ENCODE results near the gene DLG5.

- PRO-cap, 4 experiments, result peak in 2 of 4 experiments; most common minus-strand start chr10:77531772 (in 2)
- RAMPAGE, long total RNA, 4 experiments, result no peak in any of the 4 experiments
These were observed 106.0 kb downstream of the KCNMA1 start for GRCh38 chr10:77531352-77532260.

- PRO-cap, 4 experiments, result no peak in any of the 4 experiments
- RAMPAGE, long total RNA, 4 experiments, result no peak in any of the 4 experiments
These were observed 30.9 kb downstream of the KCNMA1 start for GRCh38 chr10:77606507-77607344.

- PRO-cap, 4 experiments, result no peak in any of the 4 experiments
- RAMPAGE, long total RNA, 4 experiments, result no peak in any of the 4 experiments
These were observed 72.5 kb upstream of the KCNMA1 start for GRCh38 chr10:77709935-77710678.

DNA sequence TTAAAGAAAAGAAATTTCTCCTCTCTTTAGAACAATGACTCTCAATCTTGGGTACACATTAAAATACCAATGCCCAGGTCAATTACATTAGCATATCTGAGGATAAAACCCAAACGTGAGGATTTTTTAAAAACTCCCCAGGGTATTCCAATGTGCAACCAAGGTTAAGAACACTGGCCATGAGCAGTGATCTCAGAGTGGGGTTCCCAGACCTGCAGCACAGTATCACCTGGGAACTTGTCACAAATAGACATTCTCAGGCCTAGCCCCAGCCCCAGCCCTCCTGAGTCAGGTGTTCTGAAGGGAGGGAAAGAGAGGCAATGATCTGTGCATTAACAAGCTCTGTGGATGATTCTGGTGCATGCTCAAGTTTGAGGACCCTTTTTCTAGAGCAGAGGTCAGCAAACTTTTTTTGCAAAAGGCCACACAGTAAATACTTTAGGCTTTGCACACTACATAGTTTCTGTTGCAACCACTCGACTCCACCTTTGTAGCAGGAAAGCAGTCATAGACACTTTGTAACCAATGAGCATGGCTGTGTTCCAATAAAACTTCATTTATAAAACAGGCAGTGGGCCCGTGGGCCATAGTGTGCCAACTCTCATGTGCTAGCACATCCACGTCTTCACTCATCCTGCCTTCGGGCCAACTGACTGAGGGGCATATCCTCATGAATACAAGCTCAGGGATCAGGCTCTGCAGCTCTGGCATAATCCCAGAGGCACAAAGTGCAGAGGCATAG is 71.4 kb downstream of the DLG5 start:
- PRO-cap, 4 experiments, result no peak in any of the 4 experiments
- RAMPAGE, long total RNA, 4 experiments, result no peak in any of the 4 experiments

GRCh38 chr10:77926686-77927409 is at the start of gene DLG5:
Gene DLG5, minus strand, starts transcription at chr10:77926755.
- PRO-cap, 4 experiments, result peak in 4 of 4 experiments; most common plus-strand start chr10:77926789 (in 2); most common minus-strand start chr10:77926754 (in 4)
- RAMPAGE, long total RNA, 4 experiments, result no peak in any of the 4 experiments

DNA sequence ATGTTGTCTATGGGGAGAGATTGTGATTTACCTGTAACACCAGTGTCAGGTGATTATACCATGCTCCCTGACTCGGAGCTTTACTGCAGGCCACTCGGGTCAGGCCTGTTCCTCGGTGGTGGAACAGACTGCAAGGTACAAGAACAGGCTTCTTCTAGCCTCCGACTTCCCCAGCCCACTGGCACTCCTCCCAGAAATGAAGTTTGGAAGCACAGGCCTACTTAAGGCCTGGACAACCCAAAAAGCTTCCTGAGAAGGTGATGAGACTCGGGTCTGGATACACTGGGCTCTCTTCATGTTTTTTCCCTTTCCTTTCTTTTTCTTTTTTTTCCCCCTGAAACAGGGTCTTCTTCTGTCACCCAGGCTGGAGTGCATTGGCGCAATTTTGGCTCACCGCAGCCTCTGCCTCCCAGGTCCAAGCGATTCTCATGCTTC is 42.7 kb upstream of the DLG5 start:
- PRO-cap, 4 experiments, result no peak in any of the 4 experiments
- RAMPAGE, long total RNA, 4 experiments, result no peak in any of the 4 experiments

- PRO-cap, 4 experiments, result peak in 2 of 4 experiments; most common plus-strand start chr10:77994502 (in 1)
- RAMPAGE, long total RNA, 4 experiments, result no peak in any of the 4 experiments
These were observed 35.1 kb downstream of the POLR3A start for GRCh38 chr10:77994279-77994589.

GRCh38 chr10:78277691-78278198 is 244.1 kb downstream of the RPS24 start:
- PRO-cap, 4 experiments, result no peak in any of the 4 experiments
- RAMPAGE, long total RNA, 4 experiments, result no peak in any of the 4 experiments

DNA sequence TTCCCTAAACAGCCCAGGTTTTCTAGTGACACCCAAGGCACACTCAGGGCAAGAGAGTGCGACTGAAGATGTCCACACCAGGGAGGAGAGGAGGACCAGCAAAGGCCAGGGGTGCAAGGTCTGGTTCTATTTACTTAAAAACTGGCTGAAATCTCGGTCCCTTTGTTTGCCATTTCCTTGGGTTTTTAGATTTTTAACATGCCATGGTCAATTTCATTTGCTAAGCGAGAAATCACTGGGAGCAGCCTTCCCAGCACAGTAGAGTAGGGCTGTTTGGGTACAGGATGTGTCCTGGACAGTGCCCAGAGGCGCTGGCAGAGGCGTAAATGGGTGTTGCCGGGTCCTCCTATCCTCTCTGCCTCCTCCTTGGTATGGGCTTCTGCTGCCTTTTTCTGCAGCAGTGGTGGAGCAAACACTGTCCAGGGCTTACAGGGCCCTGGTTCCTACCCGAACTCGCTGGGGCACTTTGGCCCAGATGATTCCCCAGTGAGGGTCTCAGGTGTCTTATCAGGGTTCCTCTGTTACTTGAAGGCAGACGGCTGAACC is 298.3 kb downstream of the RPS24 start:
- PRO-cap, 4 experiments, result no peak in any of the 4 experiments
- RAMPAGE, long total RNA, 4 experiments, result no peak in any of the 4 experiments

- PRO-cap, 4 experiments, result no peak in any of the 4 experiments
- RAMPAGE, long total RNA, 4 experiments, result no peak in any of the 4 experiments
These were observed 48.9 kb upstream of the ZMIZ1 start for GRCh38 chr10:79019945-79020174.

DNA sequence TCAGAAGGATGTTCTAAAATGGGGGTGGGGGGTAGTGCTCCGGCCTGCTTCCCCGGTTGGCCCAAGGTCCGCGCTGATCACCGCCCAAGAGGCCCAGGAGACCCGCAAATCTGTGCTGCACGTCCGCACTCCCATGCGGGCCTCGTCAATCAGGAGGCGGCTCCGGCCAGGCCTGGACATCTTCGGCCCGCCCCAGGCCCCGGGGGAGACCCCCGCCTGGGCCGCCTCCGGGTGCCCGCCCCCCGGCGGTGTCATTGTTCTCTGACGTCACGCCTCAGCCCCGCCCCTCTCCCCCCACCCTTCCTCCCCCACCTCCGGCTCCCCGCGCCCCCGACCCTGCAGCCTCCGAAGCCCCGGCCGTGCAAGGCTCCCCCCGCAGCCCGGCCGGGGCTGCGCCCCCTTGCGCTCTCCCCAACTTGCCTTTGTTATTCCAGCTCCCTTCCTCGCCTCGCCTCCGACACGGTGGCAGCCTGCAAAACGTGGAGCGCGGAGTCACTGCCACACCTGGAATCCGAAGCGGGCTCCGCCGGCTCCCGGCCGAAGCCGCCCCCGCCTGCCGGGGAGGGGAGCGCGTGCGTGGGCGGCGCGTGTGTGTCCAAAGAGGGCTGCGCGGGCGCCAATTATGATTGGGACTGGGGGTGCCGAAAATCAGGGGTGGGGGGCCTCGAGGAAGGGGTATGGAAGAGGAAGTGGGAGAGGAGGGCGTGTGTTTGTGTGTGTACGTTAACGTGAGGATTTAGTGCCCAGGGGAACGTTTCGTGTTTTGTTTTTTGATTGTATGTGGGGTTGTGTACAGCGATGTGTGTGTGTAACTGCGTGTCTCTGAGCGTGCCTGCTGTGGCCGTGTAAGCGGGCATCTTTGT is 1.6 kb upstream of the ZMIZ1 start:
- PRO-cap, 4 experiments, result peak in 4 of 4 experiments; most common plus-strand start position 341 of the sequence (in 1); most common minus-strand start position 410 of the sequence (in 4)
- RAMPAGE, long total RNA, 4 experiments, result start-site peak on the minus strand in 1 of 4 experiments, centred at position 579 of the sequence, 15 reads per replicate

DNA sequence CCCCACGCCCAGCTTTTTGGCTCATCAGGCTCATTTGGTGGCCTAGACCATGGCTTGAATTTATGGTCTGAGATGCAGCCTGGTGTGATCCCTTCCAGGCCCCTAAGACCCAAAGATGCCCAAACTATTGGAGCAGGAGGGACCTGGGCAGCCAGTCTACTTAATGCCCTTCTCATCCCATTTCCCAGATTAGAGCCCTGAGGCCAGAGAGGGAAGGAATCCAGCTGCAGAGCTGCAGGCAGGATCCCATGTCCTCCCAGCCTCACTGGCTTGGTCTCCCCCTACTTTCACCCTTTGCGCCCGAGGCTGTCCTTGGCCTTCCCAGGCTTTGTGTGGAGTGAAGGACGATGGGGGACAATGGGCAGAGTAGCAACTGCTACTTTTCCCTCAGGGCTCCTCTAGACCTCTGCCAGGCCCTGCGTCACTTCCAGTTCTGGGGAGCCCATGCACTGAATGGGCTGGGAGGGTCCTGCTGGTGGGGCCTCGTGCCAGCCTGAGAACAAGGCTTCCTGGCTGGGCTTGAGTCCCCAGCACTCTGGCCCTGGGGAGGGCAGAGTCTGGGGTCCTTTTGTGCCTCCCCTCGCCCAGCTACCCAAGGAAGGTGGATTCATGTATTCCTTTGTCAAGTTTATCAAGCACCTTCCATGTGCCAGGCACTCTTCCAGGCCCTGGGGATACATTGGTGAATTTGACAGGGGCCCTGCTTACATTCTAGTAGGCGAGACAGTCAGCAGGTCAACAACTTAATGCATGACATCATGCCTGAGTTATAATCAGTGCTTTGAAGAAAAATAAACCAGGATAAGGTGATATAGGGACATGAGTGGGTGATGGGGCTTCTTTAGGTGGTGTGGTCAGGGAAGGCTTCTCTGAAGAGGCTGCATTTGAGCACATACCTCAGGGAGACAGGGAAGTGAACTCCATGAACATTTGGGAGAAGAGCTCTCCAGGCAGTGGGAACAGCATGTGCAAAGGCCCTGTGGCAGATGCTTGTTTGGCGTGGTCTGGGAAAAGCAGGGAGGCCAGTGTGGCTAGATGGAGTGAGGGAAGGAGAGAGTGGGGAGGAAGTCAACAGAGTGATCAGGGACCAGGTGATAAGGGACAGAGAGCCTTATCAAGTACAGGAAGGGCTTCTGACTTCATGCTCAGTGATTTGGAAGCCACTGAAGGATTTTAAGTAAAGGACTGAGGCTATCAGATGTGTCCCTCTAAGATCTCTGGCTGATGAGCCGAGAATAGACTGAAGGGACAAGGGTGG is 14.0 kb downstream of the ZMIZ1 start:
- PRO-cap, 4 experiments, result peak in 3 of 4 experiments; most common plus-strand start position 538 of the sequence (in 3); most common minus-strand start position 250 of the sequence (in 1)
- RAMPAGE, long total RNA, 4 experiments, result no peak in any of the 4 experiments

GRCh38 chr10:79097320-79097654 is 28.5 kb downstream of the ZMIZ1 start:
- PRO-cap, 4 experiments, result no peak in any of the 4 experiments
- RAMPAGE, long total RNA, 4 experiments, result no peak in any of the 4 experiments

DNA sequence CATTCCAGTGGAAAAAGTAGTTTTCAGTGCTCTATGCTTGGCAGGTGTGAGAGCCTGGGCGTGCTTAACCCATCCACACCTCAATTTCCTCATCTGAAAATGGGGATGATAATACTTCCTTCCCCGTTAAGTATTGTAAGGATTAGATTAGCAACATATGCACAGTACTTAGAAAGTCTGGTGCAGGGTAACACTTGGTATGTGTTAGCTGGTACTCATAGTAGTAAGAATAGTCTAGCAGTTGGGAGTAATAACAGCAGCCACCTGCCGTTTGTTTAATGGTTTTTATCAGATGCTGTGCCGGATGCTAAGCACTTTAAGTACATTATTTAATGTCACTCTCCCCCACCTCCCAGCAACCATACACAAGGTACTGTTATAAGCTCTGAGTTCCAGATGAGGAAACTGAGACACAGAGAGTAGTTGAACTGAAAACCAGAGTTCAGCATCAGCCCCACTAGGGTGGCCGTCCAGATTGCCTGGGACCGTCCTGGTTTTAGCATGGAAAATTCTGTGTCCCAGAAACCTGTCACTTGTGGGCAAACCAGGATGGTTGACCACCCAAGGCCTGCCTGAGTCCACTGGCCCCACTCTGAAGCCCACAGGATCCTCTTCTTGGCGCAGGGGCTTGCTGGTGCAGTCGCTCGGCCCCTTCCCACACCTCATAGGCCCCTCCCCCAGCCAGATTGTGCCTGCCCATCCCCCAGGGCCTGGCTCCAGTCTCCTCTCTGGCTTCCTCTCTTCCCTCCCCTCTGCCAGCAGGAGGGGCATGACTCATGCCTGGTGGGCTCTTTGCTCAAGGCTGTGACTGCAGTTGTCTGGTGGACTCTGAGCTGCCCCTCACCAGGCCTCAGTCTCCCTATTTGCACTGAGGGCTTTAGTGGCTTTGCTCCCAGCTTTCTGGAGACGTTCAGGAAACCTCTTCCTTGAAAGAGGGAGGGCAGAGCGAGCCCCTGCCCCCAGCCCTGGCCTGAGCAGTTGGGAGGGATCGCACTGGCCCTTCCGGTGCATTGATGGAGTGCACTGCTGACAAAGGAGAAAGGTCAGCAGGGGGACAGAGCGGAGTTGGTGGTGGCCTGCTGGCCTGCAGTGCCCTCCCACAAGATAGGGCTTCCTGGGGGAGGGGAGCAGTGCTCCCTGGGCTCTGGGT is 60.4 kb downstream of the ZMIZ1 start:
- PRO-cap, 4 experiments, result no peak in any of the 4 experiments
- RAMPAGE, long total RNA, 4 experiments, result no peak in any of the 4 experiments

GRCh38 chr10:79137833-79138565 is 69.2 kb downstream of the ZMIZ1 start:
- PRO-cap, 4 experiments, result peak in 4 of 4 experiments; most common plus-strand start chr10:79138118 (in 3); most common minus-strand start chr10:79137954 (in 4)
- RAMPAGE, long total RNA, 4 experiments, result no peak in any of the 4 experiments

- PRO-cap, 4 experiments, result peak in 4 of 4 experiments; most common plus-strand start chr10:79148557 (in 2); most common minus-strand start chr10:79148354 (in 2)
- RAMPAGE, long total RNA, 4 experiments, result no peak in any of the 4 experiments
These were observed 79.8 kb downstream of the ZMIZ1 start for GRCh38 chr10:79148169-79149273.

- PRO-cap, 4 experiments, result peak in 4 of 4 experiments; most common plus-strand start chr10:79185469 (in 2); most common minus-strand start chr10:79185112 (in 3)
- RAMPAGE, long total RNA, 4 experiments, result no peak in any of the 4 experiments
These were observed 116.4 kb downstream of the ZMIZ1 start for GRCh38 chr10:79184814-79185907.

DNA sequence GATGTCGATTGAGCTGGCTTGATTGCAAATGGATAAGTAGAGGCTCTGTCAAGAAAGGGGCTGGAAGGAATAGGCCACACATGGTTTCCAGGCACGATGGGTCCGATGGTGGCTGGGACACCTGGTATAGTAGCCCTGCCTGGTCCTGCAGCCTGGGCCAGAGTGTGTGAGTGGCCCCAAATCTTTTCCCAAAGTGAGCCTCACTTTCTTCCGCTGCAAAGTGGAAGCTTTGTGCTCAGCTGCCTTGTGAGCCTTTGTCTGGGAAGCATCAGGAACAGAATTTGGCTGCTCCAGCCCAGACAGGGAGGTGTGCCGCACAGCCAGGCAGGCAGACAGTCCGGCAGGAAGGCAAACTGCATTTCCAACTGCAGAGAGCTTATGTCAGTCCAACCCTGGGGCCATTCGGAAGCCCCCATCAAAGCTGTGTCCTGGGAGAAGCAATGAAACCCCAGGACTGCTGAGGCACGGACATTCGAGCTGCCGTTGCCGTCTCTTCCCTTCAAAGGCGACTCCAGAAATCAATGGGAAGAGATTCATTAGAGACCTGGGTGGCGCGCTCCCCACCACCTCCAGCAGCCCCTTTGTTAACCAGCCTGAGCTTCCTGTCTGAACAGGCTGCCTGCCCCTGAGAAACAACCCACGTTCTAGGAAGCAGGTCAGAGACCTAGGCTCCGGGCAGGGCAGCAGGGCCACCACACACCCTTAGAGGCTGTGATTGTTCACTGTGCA is 111.1 kb upstream of the PPIF start:
- PRO-cap, 4 experiments, result no peak in any of the 4 experiments
- RAMPAGE, long total RNA, 4 experiments, result no peak in any of the 4 experiments

- PRO-cap, 4 experiments, result no peak in any of the 4 experiments
- RAMPAGE, long total RNA, 4 experiments, result no peak in any of the 4 experiments
These were observed 101.8 kb upstream of the PPIF start for GRCh38 chr10:79245384-79246048.

- PRO-cap, 4 experiments, result peak in 1 of 4 experiments; most common plus-strand start chr10:79295878 (in 1); most common minus-strand start chr10:79295750 (in 1)
- RAMPAGE, long total RNA, 4 experiments, result no peak in any of the 4 experiments
These were observed 51.9 kb upstream of the PPIF start for GRCh38 chr10:79295198-79295998.